ENCODE data around the genes SEL1L, GALC and TTC8.

DNA sequence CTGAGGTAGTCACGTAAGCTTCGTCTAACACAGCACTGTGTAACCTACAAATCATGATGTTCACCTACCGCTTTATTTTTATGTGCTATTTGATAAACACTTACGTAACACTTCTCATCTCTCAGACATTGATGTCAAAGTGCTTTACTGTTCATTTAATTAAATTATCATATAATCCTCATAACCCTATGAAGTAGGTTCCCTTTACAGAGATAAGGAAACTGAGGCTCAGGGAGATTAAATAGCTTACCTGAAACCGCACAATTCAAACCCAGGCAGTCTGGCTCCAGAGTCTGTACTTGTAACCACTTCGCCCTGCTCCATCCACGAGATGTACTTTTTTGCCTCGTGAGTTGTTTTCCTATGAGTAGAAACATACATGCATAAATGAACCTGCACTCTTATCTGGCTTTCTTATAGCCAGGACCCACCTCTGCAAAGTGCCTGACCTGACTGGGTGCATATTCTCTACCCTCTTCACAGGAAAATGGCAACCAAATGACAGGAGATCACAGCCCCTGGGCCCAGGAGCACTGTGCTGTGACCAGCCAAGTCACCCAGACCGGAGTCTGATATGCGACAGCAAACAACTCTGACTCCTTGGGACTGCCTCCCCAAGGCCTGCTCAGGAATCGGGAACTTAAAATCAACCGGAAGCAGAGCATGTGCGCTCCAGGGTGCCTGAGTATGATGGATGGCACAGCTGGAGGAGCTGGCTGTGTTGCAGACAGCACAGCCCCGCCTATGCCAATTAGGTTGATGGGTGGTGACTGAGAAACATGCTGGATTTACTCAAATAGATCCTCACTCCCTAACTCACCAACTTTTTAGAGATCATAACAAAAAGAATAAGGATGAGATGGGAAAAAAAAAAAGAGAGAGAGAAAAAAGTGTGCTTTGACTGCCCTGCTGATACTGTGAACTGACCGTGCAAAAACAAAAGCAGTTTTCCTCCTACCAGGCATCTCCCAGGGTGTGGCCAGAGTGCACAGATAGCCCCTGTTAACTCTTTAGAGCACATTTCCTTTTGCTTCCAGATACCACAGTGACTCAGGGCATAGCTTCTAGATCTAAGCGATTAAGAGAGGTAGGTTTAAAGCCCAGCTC is 27.1 kb upstream of the STON2 start:
- PRO-cap: no peak

DNA sequence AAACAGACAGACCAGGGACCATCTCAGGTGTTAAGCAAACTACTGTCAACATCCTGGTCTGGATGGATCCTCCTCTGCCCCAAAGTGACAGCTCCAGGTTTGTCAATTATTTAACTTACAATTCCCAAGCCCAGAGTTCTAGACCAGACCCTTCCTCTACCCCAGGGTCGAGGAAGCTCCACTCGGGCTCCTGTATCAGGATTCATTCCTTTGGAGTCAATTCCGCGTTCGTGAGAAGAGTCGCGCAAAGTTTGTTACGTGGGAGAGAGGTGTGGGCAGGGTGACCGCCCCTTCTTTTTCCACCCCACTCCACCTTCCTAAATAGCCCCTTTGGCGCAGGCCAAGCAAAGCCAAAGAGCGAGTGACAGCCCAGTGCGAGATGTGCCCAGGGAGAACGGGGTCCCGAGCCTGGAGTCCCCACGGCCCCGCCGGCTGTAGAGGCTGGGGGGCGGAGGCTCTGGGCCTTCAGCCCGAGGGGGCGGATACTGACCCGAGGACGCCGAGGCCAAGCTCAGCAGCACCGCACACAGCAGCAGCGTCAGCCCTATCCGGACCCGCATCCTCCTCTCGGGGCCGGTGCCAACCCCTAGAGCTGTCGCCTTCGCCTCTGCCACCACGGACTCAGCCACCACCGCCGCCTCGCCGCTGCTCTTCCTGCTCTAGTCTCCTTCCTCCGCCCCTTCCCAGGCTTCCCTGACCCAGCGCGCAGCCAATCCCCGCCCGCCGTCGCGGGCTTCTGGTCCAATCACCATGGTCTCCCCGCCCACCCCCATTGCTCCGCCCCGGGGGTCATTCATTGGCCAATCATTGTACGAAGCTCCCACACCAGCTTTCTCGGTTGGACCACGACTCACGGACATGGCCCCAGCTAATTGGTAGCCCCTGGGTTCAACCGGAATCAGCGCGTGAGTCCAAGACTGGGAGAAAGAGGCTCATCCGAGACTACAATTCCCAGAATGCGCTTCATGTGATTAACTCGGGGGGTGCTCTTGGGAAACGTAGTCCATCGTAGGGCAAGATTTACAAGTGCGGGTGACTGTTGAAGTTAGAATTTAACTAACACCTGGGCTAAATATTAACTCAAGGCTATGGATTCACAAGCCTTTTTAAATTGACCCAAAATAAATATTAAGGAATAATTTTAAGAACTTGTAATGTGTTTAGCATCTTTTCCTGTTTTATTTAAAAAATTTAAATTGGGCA is at the start of gene SEL1L:
SEL1L (minus strand) TSS at position 669 of the 1,203 bp plus-strand sequence.
- PRO-cap: unidirectional peak, minus-strand start at position 623 of the sequence

- PRO-cap: no peak
Observed at GRCh38 chr14:85552843-85553579, 23.1 kb downstream of the FLRT2 start.

- PRO-cap: no peak
Observed at GRCh38 chr14:86904882-86905298, 1088.1 kb downstream of the GALC start.

DNA sequence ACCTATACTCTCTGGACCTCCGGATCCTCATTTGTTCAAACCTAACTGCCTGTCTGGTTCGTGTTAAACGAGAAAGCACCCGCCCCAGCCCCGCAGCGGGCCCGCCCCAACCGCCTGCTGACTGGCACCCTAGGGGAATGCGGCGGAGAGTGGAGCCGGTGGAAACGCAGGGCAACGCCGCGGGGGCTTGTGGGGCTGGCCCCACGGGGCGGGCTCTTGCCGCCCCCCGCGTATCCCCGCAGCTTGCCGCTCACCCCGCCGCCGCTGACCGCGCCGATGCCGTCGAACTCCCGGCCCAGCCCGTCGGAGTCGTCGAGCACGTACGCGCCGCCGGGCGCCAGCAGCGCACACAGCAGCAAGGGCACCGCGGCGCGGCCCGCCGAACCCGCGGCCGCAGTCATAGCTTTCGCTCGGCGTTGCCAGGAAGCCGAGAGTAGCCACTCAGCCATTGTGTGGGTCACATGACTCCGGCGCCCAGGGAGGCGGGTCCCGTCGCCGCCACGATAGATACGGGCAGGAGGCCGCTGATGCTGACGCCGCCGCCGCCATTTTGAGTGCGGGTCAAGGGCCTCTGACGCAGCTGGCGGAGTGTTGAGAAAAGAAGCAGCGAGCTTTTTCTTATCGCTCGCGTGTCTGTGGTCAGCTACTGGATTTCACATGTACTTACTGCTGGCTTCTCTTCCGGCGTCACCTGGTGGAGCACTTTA is at the start of gene GALC:
GALC (minus strand) TSS at position 467 of the 707 bp plus-strand sequence.
- PRO-cap: bidirectional peak, plus-strand start at position 132 of the sequence, minus-strand start at position 139 of the sequence; bidirectional peak, plus-strand start at position 548 of the sequence, minus-strand start at position 408 of the sequence

DNA sequence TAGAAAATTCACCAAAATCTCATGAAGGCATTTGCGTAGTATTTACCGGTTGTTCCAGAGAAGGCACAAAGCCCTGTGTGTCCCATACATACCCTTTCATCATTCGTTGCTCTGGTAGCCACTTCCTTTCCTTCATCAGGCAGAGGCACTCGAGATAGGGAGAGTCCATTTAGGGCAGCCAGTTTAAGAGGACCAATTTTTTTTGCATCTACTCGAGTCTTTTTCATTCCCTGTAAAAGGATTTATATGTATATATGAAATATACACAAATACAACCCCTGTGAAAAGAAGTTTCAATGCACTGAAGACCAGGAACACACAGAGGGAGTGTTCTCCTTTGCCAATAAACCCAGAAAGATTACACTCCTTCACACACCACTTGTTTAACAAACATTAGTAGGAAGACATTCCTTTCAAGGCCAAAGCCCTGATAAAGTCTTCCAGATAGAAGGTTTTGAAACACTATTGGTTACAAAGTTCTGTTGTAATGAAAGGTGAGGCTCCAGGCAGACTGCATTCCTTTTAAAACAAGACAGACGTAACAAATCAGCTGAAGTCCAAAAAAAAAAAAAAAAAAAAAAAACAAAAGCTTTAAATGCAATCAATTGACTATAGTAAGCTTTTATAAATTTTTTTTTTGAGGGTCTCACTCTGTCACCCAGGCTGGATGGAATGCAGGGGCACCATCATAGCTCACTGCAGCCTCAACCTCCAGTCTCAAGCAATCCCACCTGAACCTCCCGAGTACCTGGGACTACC is 81.1 kb downstream of the PTPN21 start:
- PRO-cap: no peak

- PRO-cap: no peak
Observed at GRCh38 chr14:88542943-88543483, 11.8 kb downstream of the PTPN21 start.

DNA sequence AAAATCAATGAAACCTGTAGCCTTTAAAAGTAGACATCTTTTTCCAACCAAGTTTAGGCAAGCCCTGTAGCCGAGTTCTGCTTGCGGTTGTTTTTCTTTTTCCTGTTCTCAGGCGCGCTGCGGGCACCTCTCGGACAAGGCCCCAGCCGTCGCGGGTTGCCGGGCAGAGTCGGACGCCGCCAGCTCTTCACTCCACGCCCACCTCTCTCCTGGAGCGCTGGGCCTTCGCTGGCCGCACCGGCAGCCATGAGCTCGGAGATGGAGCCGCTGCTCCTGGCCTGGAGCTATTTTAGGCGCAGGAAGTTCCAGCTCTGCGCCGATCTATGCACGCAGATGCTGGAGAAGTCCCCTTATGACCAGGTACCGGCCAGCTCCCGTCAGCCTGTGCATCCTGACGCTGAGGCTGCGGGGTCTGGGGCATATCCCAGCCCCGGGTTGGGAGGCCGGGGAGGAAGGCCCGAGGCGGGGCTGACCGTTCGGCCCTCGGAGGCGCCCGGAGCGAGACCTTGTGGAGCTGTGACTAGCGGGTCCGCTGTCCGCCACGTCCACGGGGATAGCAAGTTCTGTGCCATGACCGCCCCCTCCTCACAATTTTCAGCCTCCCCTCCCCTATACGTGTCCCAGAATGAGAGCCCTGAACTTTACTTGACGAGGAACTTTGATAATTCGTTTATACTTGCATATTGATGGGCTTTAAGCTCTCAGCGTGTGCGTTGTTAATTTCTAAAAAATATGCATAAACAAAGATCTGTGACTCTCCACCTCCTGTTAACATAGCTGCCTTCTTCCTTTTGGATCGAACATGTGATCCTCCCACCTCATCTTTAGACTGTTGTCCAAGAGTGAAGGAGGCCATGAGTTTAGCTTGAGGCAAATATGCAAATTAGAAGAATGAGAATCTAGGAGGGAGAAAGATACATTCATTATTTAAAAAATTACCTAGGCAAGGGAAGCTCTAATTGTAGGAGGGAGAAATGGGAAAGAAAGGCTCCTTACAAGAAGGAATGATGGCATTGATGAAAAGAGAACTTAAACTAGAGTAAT is at the start of gene TTC8:
TTC8 (plus strand) TSS at position 190 of the 1,044 bp plus-strand sequence.
- PRO-cap: no peak

DNA sequence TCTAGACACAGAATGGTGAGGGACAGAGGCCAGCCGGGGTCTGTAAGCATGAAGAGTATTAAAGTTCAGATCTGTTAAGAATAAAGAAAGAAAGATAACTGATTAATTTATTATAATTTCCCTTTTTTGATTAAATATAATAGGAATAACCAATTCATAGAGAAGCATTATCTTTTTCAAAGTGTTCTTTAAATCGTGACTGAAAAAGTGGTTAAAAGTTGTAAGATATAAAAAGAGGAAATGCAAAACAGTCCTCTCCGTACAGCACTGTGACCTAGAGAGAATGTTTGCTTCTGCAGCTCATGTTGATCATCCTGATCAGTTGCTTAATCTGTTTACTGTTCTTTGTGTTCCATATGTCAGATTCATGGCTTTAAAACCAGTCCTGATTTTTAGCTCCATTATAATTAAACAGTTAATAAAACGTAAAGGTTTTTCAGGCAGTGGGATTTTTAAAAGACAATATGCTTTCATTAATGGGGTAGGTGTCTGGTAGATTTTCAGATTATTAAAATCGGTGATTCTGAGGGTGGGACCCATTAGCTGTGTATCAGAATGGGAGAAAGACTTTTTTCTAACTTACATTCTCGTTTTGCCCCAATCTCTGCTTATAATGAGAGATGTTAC is 4.8 kb downstream of the TTC8 start:
- PRO-cap: no peak

DNA sequence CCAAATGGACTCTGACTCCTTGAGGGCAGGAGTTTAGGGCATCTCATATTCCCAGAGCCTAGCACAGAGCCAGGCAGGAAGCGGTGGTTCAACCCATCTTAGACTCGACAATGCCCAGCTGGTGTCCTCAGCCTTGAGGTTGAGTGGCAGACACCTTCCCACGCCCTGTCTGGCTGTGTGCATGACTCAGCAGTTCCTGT is 176.0 kb downstream of the TTC8 start:
- PRO-cap: no peak

- PRO-cap: no peak
Observed at GRCh38 chr14:89012960-89013480, 188.6 kb downstream of the TTC8 start.

DNA sequence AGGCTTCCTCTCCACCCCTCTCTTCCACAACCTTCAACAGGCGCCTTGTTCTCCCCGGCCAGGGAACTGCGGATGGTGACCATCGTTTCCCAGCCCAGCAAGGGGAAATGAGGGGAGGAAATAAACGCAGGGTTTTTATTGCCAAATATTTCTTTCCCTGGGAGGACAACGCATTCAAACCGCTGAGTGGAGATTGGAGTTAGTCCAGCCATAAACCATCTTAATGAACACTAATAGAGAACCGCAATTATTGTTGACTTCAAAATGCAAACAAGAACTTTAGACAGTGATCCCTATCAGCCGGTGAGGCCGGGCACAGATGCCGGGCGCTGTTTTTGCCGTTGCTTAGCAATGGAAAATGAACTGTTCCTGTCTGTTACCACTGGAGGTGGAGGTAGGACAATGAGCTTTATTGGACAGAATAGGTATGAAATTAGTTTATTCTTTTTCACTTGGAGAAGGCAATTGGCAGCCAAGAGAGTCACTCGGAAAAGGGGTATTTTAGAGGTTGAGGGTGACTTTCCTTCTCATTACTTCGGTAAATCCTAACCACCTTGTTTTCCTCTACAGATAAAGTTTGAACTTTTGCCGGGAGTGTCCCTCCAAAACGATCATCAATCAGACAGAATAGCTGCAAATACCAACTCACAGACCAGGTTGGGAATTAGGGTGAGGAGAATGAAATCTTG is 216.8 kb downstream of the TTC8 start:
- PRO-cap: no peak

- PRO-cap: no peak
Observed at GRCh38 chr14:89228685-89229259, 188.3 kb downstream of the FOXN3 start.

DNA sequence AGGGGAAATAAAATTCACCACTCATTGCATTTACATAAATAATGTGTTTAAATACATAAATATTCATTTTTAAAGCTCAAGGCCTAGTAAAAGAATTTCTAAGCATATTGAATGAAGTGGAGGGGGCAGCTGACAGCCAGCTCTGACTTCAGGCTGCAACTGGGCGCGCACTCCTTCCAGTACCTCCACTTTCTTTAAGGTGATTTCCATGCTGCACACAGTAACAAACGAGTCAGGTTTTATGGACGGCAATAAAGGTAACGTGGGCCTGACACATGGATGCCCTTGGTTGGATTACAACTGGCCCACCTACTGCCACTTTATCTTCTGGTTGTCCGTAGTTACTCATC is 50.5 kb downstream of the FOXN3 start:
- PRO-cap: no peak

- PRO-cap: no peak
Observed at GRCh38 chr14:89402301-89402825, 14.7 kb downstream of the FOXN3 start.

DNA sequence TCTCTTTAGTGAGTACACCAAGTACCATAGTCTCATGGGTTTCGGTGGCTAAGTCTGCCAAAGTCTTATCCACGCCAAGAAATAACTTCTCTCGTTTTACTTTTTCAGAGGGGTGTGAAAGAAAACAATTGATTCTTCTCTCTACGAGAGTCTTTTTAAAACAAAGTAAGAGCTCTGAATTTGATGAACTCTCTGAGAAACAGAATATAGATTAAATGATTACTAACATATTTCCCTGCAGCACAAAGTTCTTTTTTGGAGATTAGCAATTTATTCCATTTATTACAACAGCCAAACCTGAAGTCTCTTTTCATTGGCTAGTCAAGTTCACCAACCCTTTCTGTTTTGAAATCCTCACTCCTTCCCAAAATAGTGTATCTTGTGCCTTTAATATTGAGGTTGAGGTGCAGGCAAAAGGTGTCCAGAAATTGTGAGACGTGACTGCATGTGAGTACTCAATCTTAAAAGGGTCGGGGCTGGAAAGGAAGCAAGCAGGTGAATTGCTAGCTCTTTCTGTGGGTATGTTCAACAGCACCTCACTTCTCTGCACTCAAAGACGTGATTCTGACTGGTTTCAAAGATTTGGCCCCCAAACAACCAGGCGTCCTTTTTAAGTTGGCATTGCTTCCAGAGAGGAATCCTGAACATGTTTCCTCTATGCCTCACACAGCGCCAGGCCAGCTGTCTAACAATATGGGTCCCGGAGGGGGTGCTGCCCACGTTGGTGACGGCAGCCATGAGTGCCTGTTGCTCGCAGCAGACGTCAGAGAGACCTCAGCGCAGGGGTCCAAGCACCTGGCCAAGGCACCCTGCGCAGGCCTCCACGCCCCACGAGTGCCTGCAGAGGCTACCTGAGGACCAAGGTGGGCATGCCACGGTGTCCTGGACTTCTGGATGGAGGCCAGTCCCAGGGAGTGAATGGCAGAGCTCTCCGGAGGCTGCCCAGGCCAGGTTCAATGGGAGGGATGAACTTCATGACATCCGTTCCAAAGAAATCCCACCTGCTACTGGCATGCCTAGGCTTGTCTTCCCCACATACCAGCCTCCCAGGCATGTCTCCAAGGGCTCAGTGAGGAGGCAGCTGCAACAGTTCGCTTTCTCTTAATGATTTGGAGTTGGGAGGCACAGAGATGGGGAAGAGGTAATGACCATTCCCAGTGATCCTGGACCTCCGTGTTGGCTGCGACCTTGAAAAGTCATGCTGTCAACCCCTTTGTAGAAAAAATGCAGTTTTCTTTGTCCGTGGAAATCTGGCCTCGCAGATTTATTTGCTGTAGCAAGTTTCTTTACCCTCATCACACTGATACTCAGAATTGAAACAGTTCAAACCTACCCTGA is 11.4 kb upstream of the FOXN3 start:
- PRO-cap: unidirectional peak, plus-strand start at position 464 of the sequence

GRCh38 chr14:89599096-89599588 is 182.1 kb upstream of the FOXN3 start:
- PRO-cap: no peak

GRCh38 chr14:89617142-89617377 is 200.0 kb upstream of the FOXN3 start:
- PRO-cap: no peak

DNA sequence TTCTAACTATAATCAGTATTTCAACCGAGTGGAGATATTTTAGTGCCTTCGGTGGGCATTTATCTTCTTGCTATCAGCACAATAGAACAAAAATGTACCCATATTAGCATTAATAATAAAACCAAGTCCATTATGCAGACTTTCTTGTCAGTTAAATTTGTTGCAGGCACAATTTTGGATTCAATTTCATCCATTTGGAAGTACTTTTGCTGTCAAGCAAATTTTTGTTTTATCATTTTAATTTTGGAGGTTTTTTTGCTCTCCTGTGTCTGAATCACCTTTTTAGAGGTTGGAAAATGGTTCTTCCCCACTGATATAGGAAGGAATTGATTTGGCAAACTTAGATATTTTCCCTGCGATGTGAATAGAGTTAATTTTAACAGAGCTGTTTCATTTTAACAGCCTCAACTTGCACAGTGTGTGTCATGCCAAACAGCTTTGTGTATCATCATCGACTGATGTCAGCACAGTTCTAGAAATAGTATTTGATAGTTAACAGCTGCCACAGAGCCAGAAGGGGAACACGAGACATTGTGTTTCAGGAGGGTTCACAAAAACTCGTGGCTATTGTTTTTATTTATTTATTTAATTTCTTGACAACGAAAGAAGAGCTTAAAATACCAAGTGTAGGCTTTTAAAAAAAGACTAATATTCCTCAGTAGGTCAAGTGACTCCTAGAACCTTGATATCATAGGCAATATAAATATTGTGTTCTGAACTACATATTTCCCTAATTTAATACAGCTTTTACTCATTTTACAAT is 243.1 kb upstream of the FOXN3 start:
- PRO-cap: no peak

- PRO-cap: no peak
Observed at GRCh38 chr14:89910692-89911227, 43.8 kb downstream of the EFCAB11 start.